ENCODE measurements around a stretch of chr16.

GRCh38 chr16:50708210-50709075 is 15.0 kb downstream of the NOD2 start:
- RRBS: no CpG with 5 or more reads among the region's 11 CpGs

DNA sequence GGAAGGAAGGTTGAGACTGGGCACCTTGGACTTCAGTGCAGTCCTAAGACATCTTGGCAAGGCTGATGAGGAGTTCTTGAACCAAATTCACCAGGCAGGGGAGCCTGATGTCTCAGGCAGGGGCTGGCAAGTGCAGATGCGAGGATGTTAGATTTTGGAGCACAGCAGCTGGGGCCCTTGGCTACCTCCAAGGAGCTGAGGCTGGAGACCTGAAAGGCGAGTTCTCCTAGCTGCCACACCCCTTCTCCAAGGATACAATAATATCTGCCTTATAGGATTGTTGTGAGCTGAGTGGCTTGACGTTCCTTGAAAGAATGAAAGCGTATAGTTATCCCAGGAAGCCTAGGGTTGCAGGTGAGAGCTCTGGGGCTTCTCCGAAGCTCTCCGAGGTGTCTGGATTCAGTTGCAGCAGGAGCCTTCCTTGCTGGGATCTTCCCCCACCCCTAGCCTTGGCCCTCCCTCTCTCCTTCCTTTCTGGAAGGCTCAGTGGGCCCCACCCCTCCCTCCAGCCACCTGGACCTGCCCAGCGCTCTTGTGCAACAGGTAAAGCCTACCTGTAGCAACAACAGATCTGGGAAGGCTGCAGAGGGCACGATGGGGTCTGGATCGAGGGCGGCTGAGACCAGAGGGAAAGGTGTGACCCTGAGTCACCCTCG is 22.8 kb upstream of the CYLD start:
- RRBS: no CpG with 5 or more reads among the region's 11 CpGs

DNA sequence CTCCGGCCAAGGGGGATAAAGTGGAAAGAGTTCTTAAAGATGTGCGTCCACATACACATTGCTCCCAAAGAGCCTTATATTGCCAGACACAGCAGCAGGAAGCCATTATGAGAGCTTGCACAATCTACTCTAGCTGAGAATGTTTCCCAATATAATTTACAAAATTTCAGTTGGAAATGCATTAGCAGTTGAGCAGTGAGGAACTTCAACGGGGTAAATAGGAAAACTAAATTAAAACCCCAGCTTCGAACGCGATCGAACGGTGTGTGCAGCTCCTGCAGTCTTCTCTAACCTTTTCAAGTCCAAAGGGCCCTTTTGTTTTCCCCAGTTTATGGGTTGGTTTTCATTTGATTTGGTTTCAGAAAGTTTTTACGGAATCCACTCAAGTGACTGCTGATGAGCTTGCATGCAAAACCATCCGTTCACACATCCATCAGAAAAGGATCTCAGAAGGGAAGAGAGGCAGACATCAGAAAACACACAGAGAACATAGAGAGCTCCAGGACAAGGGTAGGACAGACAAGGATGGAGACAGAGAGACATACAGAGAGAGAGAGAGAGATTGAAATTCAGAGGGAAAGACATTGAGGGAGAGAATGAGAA is 95.4 kb downstream of the SALL1 start:
- RRBS: no CpG with 5 or more reads among the region's 10 CpGs

- RRBS: no CpG with 5 or more reads among the region's 2 CpGs
Measured at GRCh38 chr16:51057952-51058404, 93.1 kb downstream of the SALL1 start.

DNA sequence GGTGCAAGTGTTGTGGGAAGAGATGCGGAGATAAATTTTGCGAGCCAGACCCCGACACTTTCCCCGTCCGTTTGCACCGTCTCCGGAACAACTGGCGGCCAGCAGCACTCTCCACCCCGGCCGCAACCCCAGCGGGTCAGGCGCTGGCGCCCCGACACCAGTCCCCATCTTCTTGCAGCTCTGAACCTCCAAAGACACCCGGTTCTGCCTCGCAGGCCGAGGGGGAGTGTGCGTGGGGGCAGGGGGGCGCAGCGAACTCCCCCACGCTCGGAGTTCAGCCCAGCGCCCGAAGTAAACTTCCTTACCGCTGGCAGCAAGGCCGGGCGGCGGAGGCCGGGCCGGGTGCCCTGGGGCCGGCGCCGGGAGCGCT is 681 bp downstream of the SALL1 start:
- RRBS: 10% methylated on average over 6 of the region's 34 CpGs

DNA sequence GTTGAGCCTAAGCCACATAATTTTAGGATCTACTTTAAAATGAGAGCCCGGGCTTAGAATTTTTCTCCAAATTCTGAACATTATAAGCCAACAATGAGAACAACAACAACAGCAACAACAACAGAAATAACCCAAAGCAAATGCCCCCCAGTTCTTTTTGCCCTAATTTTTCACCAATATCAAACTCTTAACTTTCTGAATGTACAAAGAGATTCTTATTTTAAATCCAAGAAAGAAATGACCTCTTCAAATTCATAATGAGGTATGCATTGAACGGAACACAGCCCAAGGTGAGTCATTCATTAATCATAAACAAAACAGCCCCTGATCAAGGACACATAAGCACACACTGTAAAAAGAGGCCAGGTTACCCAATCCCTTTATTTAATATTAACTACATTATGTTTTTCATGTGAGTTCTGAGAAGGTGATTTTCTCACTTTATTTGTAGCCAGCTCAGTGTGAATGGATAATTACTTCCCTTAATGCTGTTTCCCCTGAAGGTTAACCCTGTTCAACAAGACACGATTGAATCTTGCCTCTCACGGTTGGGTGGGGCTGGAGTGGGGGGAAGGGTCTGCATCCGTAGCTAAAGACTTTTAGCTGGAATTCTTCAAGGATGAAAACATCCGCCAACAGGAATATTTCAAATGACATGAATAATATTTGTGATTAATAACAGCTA is 257.2 kb upstream of the SALL1 start:
- RRBS: no CpG with 5 or more reads among the region's 6 CpGs

GRCh38 chr16:51524817-51525386 is 373.8 kb upstream of the SALL1 start:
- RRBS: no CpG with 5 or more reads among the region's 3 CpGs

DNA sequence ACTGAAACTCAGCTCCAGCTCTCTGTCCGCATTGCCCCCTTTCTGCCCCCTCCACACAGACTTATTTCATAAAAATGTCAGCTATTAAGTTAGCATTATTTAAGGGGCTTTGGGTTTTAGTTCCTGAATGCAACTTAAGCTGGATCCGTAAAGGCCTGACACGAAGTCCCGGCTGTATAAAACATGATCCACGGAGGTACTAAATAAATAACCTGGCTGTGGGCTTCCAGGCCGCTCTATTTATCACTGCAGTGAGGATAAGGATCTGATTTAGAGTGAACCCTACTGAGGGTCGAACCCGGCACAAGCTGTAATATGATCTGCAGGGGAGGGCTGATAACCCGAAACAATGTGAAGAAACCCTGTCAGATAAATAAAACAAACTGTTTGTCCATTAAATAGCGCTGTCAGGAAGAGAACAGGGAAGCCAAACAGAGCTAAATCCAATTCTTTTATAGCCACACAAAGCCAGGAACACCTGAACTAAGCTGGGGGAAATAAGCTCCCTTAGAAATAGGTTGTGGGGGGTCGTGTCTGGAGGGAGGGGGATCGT is 375.5 kb upstream of the SALL1 start:
- RRBS: no CpG with 5 or more reads among the region's 12 CpGs

GRCh38 chr16:51591806-51592471 is 440.9 kb upstream of the SALL1 start:
- RRBS: no CpG with 5 or more reads among the region's 10 CpGs

- RRBS: no CpG with 5 or more reads among the region's 9 CpGs
Measured at GRCh38 chr16:51880569-51881228, 666.2 kb downstream of the TOX3 start.

- RRBS: no CpG with 5 or more reads among the region's 8 CpGs
Measured at GRCh38 chr16:52557210-52557913, 10.4 kb upstream of the TOX3 start.

DNA sequence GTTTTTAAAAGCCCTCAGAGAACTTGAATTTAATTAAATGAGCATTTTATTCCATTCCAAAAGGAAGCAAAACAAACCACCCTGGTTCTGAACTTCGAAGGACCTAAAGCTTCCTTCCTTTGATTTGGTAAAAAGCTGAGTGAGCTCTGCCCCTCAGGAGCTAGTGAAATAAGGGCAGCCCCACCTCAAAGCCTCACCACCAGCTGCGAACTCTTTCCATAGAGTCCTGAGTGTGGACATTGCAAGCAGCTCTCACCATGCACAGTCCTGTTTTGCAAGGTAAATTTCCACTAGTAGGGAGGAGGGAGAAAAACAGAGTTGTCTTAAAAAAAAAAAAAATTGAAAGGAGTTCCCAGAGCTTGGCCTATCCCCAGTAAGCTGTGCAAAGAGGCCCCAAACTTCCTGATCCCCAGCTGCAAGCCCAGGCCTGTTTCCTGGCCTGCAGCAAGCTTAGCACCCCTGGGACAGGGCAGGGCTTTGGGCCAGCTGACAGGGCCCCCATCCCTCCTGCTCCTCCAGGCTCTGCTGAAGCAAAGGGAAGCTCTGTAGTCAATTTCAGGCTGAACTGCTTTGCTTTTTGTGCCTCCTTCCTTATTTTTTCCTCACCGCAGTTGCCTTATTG is 11.1 kb downstream of the CHD9NB start:
- RRBS: no CpG with 5 or more reads among the region's 3 CpGs

DNA sequence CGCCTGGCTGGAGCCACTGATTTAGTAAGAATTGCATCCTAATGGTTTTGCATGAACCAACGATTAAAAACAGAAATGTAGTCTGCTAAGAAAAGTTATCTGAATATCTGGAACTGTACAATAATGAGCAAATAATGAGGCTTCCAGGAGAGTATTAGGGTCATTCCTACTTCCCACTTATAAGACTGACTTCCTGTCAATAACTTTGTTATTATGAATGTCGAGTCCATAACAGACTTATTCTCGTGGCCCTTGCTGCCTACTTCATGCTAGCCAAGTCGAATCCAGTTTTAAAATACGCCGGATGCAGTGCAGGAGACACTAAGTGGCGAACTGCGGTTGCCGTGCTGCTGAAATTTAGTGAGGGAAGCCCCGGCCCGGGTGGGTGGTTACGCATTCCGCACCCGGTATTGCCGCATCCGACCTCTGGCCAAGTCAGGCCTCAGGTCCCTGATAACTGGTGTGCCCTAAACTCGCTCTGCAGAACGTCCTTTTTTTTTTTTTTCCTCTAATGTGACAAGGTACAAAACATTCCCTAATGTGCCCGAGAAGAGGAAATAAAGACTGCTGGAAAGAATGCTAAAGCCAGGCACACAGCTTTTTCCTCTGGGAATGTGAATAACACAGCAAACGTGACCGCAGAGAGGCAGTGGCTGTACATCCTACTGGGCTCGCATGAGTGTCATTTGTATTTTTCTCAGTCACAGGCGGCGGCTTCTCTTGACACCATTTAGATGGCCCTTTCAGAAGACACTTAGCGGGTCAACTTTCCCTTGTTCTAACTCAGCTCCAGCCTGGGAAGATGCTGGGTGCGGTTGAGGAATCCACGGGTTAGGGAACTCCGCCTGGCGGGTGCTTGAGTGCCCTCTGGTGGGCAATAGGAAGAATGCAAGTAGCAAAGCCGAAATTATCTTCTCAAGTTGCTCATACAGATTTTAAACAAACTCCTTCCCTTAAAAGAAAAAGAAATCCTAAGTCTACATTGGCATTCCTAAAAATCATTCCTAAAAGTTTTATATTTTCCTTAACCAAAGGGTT is 7.1 kb upstream of the AKTIP start:
- RRBS: 66% methylated on average over 4 of the region's 31 CpGs

DNA sequence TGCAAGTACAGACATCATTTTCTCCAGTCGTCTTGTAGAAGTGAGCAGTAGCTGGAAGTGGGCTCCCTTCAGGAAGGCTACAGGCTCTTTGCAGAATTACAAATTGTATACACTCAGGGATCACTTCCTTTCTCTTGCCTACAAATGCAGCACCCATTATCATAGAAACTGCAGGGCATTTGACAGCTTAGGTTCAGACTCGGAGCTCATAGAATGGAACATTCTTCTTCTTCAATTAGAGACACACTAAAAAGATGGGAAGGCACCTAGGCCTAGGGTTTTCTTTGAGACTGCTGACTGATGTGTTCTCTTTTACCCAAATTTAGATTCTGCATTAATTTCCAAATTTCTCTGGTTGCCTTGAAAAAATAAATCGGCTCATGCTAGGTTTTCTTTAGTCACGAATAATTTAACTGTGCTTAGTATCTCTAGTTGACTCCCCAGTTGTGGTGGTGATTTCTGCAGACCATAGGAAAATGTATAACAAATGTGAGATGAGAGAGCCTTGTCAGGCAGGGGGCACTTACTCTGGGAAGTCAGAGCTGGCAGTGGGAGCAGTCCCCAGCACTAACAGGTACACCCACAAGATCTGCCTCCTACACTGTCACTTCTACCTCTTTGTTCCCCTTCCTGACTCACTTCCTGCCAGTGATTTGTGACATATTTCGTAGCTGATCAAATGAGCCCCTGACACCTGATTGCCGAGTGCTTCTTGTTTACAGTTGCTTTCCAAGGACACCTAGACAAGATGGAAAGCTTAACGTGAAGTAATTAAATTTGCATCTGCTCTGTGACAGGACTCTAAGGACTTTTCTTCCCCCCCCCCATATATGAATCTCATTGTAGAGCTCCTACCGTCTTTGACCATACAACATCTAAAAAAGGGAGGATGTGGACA is 40.3 kb downstream of the FTO start:
- RRBS: no CpG with 5 or more reads among the region's 8 CpGs

GRCh38 chr16:54240289-54240606 is 46.3 kb downstream of the IRX3 start:
- RRBS: no CpG with 5 or more reads among the region's 4 CpGs

GRCh38 chr16:54431311-54431723 is 144.7 kb upstream of the IRX3 start:
- RRBS: no CpG with 5 or more reads among the region's 10 CpGs

DNA sequence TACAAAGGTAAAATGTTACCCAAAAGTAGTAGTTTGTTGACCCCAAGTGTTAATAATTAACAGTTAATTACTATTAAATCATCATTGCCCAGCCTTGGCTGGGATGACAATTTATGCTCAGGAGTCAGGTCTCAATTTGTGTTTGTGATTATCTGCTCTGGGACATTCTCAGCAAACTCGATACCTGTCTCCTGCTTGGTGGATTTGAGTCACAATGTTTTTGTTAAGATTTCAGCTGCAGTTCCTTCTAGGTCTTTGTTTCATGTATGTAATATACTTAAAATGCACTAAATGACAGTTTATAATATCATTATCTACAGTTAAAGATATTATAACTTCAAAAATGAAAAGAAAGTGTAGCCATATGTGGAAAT is 172.4 kb upstream of the IRX3 start:
- RRBS: no CpG with 5 or more reads among the region's 1 CpG

DNA sequence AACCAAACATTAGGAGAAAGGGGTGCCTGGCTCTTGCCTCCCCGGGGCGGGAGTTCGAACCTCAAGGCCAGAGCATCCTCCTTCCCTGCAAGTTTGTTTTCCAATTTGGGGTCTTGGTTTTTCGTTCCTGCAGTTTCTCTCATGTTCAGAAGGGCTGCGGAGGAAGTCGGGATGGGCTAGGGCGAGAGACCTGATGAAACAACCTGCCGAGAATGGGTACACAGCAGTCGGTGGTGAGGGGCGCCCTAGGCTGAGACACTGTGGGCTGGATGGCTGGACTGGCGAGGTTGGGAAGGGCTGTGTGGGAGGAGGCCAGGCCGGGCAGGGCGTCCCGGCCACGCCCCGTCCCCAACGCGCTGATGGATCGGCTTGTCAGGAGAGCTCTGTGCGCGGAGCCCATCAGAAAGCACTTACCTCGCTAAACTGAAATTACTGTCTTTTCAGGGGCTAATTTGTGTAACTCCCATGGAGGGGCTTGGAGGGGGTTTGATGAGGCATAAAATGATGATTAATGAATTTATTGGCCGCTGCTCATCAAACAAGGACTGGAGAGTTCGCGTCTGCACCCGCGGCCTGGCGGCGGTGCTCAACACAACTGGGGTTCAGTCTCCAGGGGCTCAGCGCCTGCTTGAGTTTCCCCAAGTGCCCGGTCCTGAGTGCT is 8.9 kb downstream of the IRX5 start:
- RRBS: no CpG with 5 or more reads among the region's 31 CpGs

GRCh38 chr16:55496709-55497260 is 12.1 kb upstream of the LPCAT2 start:
- RRBS: no CpG with 5 or more reads among the region's 11 CpGs

- RRBS: no CpG with 5 or more reads among the region's 7 CpGs
Measured at GRCh38 chr16:55498047-55498702, 10.7 kb upstream of the LPCAT2 start.